A673 (cell line): ENCODE measurements around the gene ARHGEF28.

DNA sequence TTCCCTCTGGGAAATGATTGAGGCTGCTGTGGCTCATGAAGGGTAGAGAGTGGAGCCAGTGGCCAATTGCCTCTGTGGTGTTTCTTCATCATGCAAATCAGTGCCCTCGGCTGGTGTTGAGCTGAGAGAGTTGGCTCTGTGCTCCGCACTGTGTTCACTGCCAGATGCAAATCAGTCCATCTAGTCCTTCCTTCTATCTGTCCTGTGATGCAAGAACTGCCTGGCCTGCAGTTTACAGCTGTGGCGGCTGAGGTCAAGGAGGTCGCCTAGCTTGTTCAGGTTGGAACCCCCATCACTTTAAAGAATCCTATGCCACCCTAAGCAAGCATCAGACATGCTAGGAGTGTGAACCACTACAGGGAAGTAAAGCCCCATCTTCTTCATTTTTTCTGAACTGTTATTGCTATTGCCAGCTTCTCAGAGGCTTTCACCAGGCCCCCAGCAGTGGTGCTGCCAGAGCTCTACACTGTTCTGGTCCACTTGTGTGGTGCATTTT lies 6.1 kb downstream of the TMEM171 start:
- PRO-cap, result no peak

- PRO-cap, result no peak
These were observed 8.9 kb downstream of the BTF3 start for GRCh38 chr5:73507092-73507560.

GRCh38 chr5:73564657-73564860 lies 880 bp downstream of the ANKRA2 start:
- PRO-cap, result no peak

DNA sequence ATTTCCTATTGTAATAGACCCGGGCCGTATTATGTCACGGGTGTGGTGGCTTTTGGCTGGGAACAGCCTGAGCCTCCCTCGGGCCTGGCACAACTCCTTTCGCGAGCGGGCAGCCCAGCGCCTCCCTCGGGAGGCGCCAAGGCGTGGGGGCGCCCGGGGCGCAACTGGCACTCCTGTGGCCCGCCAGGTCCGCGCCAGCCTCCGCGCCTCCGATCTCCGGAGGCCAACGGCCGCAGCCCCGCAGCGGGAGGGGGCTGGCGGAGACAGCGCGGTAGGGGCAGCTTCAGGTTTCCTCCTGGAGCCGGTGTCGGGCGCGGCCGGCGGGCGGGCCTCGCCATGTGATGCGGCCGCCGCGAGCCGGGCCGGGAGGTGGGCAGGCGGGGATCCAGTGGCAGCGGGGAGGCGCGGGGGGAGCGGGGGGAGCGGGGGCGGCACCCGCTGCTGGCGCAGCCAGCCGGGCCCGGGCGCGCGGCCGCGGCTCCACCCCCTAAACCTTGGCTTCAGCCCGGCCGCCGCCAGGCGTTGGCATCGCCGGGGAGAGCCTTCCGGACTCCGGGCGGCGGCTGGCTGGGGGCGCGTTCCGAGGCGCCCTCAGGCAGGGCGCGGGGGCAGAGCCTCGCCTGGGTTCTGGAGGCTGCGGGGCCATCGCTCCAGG lies at the start of gene ARHGEF28:
Gene ARHGEF28 (plus strand): TSS at position 528 of the 655 bp plus-strand sequence.
- PRO-cap, result bidirectional peak, plus-strand start at position 528 of the sequence, minus-strand start at position 371 of the sequence

DNA sequence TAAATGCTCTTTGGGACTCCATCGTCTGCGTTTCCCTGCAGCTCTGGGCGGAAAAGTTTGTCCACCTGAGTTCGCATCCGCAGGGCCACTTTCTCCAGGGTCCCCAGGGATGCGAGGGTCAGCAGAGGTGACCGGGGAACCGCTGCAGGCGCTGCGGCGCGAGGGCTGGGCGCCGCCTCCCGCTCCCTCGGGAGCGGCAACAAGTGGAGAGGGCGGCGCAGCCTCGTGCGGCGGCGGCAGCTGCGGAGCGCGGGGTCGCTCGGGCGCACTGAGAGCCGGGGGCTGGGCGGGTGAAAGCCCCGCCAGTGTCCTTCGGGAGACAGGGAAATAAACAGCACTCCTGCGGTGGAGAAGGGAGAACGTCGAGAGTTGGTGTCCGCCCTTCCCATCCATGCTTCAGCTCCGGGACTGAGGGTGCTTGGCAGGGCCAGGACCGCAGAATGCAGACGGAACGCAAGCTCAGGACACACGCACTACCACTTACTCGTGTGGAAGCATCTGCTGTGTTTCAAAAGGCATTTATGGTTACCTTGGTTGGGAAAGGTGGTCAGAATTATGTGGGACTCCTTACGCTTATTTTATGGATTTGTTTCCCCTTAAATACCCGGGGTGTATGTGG lies 437 bp downstream of the ARHGEF28 start:
- PRO-cap, result no peak

- PRO-cap, result no peak
These were observed 32.1 kb downstream of the ARHGEF28 start for GRCh38 chr5:73657914-73658684.

GRCh38 chr5:73663919-73664249 lies 37.9 kb downstream of the ARHGEF28 start:
- PRO-cap, result no peak

- PRO-cap, result no peak
These were observed 102.5 kb downstream of the ARHGEF28 start for GRCh38 chr5:73728454-73728987.

GRCh38 chr5:73917403-73917943 lies 291.5 kb downstream of the ARHGEF28 start:
- PRO-cap, result no peak

GRCh38 chr5:74192790-74193242 lies 447.7 kb downstream of the ENC1 start:
- PRO-cap, result no peak

GRCh38 chr5:74272081-74272589 lies 368.4 kb downstream of the ENC1 start:
- PRO-cap, result no peak

- PRO-cap, result no peak
These were observed 51.0 kb downstream of the ENC1 start for GRCh38 chr5:74589305-74590090.

DNA sequence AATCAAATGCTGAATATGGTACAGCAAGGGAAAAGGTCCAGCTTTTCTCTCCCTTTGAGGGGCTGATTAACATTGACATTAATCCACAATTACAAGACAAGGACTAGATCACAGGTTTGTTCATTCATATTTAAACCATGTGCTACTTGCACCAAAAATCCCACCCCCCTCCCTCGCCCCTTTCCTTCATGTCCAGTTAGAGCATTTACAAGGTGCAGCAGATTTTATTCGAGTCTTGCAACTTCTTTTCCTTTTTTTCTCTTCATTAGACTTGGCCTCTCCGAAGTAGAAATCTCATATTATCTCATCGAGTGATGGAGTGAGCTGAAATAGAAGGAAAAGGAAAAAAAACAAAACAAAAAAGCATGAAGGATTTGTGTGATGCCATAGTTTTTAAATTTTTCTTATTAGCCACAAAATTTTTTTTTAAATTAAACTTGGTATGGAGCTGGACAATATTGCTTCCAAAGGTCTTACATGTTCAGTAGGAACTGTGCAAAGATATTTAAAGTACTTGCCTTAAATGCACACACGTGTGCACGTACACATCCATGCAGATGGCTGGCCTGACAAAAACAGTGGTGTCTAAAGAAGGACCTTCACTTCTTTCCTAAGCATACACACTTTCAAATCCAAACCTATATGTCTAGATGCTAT lies 10.7 kb downstream of the ENC1 start:
- PRO-cap, result no peak

DNA sequence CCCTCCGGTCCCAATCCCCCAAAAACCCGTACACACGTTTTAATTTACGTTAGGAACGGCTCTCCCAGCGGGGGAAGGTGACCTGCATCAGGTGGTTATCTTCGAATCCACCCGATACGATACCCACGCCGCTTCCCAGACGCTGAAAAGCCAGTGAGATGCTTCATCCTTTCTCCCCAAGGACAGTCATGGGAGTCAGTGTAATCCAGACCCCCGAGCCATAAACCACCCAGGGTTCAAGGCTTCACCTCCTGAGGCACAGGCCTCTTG lies 958 bp downstream of the FAM169A start:
- PRO-cap, result no peak

GRCh38 chr5:74974452-74975077 lies 77.8 kb downstream of the GCNT4 start:
- PRO-cap, result no peak

DNA sequence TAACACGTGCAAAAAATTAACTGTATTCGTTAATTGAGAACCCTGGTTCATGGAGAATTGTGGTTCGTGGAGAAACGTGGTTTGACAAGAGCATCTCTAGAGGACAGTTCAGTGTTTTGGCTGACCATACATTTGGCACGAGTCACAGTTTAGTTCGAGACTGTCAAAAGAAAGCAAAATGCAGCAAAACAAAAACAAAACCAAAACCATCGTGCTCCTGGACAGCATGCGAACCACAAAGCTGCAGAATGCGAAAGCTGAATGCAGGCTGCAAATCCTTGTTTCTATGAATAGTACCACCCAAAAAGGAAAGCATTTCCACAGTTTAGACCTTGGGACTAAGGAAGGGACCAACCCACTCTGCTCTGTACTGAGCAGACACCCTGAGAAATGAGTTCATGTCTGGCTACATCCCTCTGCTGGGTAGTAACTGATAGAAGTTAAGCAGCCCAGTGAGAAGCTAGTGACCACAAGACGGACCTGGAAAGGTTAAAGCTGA lies 3.9 kb downstream of the GCNT4 start:
- PRO-cap, result no peak

DNA sequence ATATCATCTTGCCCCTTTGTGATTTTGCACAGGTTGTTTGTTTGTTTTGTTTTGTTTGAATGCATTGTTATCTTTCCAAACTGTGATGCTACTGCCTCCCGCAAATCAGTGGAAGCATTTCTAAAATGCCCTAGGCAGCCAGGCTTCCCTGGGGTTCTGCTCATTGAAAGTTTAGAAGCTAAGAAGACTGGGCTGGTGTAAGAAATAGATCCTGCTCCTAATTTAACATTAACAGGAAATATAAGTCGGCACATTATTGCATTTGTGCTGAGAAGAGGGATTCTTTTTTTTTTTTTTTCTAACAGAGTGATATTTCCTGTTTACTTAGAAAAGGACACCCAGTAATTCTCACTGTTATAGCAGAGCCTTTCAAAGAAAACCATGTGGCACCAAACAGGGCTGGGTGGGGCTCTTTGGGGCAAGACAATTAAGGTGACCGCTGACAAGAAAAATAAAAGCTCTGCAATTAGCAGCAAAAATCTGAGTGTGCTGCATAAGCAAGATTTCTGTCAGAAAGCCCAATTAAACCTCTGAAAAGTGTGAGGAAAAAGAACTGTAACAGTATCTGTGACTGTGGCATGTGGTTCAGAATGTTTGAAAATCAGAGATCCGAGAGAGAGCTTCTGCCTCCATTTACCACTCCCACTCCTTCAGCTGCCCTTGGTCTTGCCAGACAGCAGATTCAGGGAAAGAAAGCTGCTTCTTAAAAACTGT lies 77.2 kb upstream of the IQGAP2 start:
- PRO-cap, result bidirectional peak, plus-strand start at position 354 of the sequence, minus-strand start at position 205 of the sequence

DNA sequence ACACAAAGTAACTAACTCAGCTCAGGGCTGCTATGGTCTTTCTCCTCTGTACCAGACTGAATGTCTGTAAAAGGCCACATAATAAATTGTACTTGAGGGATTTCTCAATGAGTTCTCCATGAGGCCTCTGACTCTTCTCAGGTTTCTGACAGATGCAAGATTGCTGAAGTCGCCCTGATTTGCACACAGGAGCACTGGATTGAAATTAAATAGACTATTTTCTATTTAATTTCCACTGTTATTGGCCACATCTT lies 2.9 kb downstream of the IQGAP2 start:
- PRO-cap, result no peak

- PRO-cap, result no peak
These were observed 72.9 kb downstream of the IQGAP2 start for GRCh38 chr5:76475753-76476696.

- PRO-cap, result no peak
These were observed 75.9 kb downstream of the IQGAP2 start for GRCh38 chr5:76478775-76479526.